ENCODE results near the genes ARID3B, CLK3 and SNUPN.

GRCh38 chr15:74357416-74358215 is 9.8 kb downstream of the CYP11A1 start:
- RRBS = no CpG with 5 or more reads among the region's 10 CpGs

- RRBS = 2% methylated on average over 11 of the region's 30 CpGs
Measured at GRCh38 chr15:74373361-74374084, 6.1 kb upstream of the CYP11A1 start.

- RRBS = no CpG with 5 or more reads among the region's 6 CpGs
Measured at GRCh38 chr15:74489828-74490552, 29.0 kb upstream of the UBL7 start.

DNA sequence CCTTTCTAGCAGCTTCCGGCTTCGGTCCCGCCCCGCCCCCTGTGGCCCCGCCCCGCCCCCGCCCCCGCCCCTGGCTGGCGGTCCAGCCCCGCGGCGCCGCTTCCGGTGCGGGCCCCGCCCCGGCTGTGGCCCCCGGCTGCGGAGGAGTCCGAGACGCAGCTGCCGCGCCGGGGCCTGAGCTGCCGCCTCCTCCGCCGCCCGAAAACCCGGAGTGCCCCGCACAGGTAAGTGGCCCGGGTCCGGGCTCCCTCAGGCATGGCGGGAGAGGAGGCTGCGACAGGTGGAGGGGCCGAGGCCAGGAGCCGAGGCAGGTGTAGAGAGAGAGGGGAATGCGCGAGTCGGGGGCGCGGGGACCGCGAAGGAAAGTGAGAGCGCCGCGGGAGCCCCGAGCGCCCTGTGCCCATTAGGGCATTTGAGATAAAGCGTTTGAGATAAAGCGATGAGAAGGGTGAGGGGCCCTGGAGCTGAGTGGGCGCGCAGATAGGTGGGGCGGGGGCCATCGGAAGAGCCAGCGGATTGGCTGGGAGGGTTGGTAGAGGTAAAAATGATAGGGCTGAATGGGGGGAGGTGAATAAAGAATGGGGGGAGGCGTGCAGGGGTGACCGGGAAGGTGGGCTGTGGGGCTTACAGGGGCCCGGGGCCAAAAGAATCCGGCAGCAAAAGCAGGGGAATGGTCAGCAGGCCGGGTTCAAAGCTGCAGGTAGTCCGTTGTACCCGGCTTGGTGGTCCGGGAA is at the start of gene ARID3B:
Gene ARID3B (plus strand): TSS at position 114 of the 734 bp plus-strand sequence.
- RRBS = 1% methylated on average over 10 of the region's 63 CpGs

DNA sequence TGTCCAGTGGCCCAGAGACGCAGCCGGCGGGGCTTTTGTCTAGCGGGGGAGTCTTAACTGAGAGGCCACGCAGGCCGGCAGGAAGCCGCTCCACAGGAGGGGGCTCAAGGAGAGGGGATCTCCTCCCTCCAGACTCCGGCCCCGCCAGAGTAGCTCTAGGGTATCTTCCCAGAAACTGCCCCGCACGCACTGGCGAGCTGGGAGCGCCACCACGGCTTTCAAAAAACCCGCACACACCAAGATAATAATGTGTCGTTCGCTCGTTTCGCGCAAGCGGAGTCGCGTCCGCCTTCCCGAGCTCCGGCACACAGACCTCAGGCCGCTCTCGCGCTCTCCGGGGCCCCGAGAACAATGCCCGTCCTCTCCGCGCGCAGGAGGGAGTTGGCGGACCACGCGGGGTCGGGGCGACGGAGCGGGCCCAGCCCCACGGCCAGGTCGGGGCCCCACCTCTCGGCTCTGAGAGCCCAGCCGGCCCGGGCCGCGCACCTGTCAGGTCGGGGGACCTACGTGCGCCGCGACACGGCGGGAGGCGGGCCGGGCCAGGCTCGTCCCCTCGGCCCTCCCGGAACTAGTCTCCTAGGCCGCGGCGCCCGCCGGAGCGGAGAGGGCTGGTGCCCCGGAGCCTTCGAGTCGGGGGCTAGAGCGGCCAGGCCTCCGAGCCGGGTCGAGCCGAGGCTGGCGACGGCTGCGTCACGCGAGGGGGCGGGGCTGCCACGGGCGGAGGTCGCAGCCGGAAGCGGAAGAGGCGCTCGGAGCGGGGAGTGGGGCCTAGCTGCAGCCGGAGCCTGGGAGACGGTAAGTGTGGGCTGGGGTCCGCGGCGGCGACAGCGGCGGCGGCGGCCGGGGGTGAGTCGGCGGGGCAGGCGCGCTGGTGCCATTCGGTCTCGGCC is at the start of gene CLK3:
Gene CLK3 (plus strand): TSS at position 733 of the 890 bp plus-strand sequence.
- RRBS = under 1% methylated on average over 49 of the region's 106 CpGs

DNA sequence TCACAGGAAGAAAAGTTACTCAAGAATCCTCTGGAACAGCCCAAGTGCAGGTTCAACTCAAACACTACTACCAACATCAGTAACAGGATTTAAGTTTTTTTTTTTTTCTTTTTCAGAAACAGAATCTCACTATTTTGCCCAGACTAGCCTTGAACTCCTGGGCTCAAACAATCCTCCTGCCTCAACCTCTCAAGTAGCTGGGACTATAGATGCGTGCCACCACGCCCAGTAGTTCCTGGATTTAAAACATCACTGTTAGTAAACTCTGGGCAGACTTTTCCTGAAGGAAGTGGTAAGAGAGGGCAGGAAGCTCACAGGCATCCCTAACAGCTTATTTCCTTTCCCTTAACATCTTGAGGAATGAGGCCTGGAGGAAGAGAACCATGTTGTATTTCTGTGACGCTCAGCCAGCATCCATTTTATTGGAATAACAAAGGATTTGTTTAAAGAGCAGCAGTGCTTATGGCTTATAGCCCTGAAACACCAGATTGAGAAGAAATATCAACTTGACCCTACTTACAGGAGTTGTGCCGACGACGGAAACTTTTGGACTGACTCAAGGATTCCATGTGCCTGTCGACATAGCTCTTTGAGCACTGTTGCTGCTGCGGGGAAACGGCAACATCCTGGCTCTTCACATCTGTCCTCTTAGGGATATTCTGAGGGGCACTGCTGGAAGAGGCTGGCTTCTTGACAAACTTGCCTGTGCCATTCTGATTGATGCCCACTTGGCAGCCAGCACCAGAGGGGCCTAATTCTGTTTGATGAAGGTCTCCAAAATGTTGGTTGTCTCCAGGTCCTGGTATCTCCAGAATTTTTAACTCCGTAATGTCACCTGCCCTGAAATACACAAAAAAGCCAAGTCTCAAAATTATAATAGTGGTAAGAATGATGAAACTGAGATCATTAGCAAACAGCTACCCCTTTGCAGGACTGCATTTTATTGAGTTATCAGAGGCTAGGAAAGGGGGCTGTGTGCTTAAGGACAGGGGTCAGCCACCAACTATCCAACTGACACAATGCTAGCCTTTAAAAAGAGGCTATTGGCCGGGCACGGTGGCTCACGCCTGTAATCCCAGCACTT is 24.5 kb downstream of the EDC3 start:
- RRBS = no CpG with 5 or more reads among the region's 13 CpGs

DNA sequence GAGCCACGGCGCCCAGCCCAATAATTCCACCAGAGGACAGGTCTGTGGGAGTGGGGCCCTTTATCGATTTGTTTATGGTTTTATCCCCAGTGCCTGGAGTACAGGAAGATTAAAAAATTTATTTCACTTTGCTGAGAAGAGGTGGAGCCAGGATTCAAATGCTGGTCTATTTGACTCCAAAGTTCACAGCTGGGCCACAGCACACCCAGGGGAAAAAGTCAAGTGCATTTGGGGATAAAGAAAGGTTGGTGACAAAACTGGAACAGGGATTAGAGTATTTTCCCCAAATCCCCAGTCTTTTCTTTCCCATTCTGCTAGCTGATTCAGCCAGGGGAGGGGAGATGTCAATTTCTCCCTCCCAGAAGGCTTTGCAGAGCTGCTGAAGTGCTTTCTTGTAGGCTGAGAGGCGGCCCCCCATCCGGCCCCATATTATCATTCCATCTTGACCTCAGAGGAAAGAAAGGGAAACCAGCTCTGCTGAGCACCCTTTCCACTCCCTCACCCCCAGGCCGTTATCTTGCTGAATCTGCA is 2.0 kb upstream of the CSK start:
- RRBS = no CpG with 5 or more reads among the region's 6 CpGs

- RRBS = no CpG with 5 or more reads among the region's 20 CpGs
Measured at GRCh38 chr15:74780694-74781603, 931 bp upstream of the CSK start.

- RRBS = 1% methylated on average over 12 of the region's 28 CpGs
Measured at GRCh38 chr15:74781604-74782017, 269 bp upstream of the CSK start.

GRCh38 chr15:74789921-74790992 is 8.4 kb downstream of the CSK start:
- RRBS = no CpG with 5 or more reads among the region's 16 CpGs

DNA sequence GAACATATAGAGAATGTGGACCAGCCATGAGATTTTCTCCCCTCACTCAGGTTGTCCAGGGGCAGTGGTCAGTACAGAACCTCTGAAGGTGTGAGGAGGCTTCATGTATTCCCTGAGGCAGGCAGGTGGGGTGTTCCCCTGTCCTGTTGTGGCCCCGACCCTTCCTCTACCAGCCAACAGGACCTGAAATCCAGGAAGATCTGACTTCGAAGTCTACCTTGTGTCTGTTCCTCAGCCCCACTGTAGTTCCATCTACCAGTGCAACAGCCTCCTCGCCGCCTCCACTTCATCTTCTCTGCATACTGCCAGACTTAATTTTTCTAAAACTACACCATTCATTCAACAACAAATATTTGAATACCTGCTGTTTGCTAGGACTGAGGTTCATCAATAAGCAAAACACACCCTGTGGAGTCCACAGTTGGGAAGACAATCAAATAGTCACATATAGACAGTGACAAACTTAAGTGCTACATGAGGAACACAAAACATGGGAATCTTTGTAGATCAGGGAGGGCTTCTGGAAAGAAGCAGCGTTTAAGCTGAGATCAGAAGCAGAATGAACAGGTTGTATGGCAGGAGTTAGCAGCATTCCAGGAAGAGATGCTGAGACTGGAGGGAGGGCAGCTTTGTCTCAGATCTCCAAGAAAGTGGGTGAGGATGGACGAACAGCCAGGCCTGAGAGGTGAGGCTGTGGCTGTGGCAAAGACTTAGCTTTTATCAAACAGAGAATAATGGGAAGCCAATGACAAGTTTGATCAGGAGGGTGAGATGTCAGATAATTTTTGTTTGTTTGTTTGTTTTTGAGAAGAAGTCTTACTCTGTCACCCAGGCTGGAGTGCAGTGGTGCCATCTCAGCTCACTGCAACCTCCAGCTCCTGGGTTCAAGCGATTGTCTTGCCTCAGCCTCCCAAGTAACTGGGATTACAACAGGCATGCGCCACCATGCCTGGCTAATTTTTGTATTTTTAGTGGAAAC is 8.5 kb upstream of the LMAN1L start:
- RRBS = no CpG with 5 or more reads among the region's 8 CpGs

GRCh38 chr15:74995762-74996865 is 751 bp downstream of the SCAMP5 start:
- RRBS = 20% methylated on average over 5 of the region's 42 CpGs

DNA sequence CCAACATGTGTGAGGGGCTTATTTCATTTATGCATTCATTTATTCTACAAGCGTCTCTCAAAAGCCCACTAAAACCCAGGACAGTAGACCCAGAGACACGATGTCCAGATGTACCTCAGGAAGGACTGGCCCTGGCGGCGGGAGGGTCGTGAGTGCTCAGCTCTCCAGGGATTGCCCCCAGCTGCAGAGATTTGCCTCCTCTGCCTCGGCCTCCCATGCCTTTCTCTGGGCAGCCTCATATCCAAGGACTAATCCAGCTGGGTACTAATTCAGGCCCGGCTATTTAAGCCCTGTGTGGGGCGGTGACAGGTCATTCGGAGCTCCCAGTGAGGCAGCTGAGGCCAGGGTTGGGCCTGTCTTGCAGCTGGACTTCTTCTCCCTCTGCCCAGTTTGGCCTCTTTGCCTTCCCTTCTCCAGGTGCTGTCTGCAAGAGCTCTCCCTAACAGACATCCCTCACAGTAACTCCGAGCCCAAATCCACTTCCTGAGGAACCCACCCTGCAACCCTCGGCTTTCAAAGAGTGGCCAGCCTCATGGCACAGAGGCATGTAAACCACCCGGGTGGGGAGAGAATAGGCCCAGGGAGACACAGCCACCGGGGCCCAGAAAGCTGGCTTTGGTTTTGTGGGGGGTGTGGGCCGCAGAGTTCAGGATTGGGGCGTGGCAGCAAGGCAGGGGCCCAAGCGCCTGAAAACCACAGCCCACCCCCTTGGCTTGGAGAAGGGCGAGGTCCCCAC is 85.7 kb downstream of the PPCDC start:
- RRBS = no CpG with 5 or more reads among the region's 17 CpGs

- RRBS = no CpG with 5 or more reads among the region's 12 CpGs
Measured at GRCh38 chr15:75210979-75211685, 9.4 kb downstream of the C15orf39 start.

DNA sequence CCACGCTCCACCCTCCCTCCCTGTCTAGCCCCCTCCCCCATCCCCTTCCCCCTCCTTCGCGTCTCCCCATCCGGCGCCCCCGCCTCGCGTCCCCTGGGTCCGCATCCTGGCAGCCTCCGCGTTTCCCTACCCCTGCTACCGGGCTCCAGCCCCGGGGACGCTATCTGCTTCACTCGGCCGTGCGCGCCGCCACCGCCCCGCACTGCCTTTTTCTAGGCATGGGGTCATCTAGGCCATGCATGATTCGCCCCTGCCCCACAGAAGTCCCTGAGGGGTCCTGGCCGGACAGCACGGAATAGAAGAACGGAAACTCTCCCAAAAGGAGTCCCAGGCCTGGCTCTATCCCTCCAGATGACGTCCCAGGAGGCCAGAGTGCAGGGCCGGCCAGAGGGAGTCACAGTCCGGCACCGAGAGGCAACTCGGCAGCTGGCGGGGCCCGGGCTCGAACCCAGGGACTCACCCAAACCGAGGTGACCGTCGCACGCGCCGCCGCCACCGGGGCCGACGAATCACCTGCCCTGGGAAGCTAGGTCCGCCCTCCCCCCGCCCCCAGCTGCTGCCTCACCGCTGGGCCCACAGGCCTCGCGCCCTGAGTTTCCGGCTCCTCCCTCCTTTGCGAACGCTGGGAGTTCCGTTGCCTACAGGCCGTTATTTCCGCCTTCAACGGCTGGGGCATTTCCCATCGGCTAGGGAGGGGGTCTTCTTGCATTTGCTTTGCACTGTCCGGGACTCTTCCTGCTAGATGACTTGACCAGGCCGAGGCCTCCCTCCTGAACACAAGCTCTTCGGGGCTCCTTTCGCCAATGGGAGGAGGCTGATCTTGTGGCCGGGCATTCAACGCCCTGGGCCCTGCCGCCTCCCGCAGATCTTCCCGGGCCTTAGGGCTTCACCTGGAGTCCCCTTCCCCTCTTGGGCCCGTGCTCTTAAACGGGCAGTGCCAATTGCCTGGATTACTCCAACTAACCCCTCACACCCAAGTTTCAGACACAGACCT is at the start of gene SNUPN:
Gene SNUPN (minus strand): TSS at position 520 of the 994 bp plus-strand sequence.
- RRBS = 2% methylated on average over 30 of the region's 67 CpGs

- RRBS = no CpG with 5 or more reads among the region's 12 CpGs
Measured at GRCh38 chr15:75660912-75661523, 13.3 kb downstream of the SNX33 start.

DNA sequence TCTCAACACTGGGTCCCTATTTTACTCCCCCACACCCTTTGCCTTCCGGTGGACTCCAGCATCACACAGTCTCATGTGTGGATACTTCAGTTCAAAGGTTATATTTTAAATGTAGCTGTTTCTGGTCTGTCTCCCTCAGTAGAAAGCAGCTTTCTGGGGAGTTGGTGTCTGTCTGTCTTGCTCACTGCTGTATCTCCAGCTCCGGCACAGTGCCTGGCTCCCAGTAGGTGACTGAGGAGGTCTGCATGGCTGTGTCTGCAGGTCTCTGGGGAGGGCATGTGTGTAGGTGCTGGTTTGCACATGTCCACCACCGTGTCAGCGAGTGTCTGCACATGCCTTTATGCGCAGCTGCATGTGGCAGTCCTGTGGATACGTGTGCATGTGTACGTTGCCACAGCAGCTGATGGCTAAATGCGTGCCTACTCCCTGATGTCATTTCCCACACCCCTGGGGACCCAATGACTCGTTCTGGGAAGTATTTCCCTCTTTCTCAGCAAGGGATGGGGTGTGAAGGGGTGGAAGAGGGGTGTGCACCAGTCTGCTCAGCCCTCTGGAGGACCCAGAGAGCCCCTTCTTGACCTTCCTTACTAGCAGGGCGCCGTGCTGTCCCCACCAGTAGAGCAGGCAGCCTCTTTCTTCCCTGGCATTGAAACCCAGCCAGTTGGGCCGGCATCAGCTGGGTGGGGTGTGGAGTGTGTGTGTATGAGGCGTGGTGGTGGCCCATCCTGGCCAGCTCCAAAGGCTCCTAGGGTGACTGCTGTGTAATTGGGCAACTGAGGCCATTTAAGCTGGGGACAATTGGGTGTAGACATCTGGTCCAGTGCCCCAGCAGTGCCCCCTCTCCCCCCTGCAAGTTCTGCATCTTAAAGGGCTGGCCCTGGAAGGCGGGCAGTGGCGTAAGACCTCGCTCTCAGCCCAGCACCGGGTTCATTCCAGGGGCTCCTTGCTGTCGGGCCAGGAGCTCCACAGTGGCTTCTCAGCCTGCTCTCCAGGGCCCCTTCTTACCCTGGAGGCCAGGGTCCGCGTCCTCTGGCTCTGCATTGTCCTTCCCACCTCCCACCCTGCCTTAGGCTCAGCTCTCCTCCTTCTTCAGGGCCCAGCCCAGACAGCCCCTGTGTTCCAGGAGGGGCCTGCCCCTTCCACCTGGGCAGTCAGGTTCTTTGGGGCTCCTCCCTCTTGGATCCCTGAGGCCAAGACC is 19.2 kb downstream of the SNX33 start:
- RRBS = no CpG with 5 or more reads among the region's 20 CpGs

GRCh38 chr15:75673319-75673981 is 25.7 kb downstream of the SNX33 start:
- RRBS = no CpG with 5 or more reads among the region's 11 CpGs

DNA sequence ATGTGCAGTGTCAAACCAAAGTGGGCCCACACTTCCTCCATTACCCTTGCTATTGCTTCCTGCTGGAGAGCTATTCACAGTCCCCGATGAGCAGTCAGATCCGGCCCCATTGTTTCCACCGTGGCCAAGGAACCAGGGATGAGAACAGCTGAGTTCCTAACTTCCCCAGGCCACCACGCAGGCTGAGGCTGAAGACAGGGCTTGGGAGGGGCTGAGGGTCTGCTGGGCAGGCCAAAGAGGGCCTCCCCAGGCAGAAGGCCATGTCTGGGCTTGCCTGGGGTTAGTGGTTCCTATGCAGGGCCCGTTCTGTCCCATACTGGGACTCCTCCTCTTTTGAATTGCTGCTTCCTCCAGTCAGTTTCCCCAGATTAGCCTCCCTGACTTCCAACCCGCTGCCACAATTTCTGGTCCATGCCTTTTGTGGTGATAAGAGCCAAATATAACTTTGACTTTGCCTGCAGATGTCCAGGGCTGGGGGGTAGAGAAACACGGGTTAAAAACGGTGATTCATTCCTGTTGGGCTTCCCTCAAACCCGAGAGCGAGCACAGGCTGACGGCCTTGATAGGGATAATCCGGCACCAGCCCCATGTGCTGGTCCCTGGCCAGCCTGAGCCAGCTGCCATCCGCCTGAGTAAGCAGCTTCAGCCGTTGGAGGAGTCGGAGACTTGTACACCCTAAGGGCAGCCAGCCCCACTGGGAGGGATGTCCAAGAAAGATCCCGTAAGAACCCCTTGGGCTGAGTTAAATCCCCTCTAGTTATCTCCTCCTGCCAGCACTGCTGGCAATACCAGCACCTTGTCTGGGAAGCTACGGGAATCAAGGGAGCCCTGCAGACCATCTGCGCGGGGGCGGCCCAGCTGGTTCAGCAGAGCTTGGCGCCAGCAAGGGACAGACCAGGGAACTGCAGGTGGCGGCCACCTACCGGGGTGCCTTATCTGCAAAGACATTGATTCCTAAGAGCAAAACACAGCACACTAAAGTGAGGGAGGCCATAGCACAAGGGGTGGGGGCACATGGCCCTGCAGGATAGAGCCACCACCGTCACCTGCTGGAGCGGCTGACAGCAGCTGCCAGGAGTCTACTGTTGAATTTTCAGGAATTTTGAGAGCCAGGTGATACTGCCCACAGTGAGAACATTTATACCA is 18.3 kb downstream of the CSPG4 start:
- RRBS = no CpG with 5 or more reads among the region's 25 CpGs